Retinal pigment epithelial cell (primary cell): ENCODE measurements around a stretch of chr17.

DNA sequence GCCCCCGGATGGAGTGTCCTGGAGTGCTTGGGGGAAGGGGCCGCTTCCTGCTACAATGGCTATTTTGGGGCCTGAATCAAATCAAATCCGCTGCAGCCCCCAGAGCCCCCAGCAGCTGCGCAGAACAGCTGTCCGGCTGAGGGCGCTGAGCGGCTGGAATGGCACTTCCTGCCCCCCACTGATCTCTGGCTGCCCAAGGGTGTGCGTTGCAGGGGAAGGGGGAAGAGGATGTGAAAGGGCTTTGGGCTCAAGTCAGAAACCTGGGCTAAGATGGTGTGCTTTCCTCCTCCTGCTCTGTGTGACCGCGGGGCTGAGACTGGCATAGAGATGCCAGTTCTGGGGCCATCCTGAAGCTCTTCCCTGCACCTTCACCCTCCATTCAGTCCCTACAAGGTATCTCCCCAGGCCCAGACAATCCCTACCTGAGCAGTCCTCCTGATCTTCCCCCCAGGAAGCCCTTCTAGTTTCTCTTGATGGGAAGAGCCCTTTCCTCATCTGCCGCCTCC lies 24.4 kb upstream of the PHB1 start:
- RRBS = 5% methylated on average over 1 of the region's 11 CpGs

DNA sequence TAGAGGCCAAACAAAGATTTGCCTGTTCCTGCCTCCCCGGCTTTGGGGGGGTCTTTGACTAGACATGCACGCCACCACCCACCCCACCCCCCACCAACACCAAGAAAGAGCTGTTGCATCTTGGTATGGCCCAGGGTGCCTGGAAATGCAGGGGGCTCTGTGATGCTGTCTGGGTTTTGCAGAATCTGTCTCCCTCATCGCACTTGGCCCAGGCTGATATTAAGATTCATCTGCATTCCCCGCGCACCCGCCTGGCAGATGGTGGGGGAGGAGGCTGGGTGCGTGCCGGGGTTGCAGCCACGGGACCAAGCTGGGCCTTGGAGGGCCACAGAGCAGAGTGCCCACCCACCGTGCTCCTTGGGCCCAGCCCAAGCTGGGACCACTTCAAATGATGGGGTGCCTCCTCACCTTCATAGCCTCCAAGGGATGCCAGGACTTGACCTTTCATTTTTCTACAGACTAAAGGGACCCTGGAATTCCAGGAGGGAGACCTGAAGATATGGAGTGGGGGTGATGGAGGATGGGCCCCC lies 1.2 kb upstream of the NXPH3 start:
- RRBS = 2% methylated on average over 1 of the region's 10 CpGs

DNA sequence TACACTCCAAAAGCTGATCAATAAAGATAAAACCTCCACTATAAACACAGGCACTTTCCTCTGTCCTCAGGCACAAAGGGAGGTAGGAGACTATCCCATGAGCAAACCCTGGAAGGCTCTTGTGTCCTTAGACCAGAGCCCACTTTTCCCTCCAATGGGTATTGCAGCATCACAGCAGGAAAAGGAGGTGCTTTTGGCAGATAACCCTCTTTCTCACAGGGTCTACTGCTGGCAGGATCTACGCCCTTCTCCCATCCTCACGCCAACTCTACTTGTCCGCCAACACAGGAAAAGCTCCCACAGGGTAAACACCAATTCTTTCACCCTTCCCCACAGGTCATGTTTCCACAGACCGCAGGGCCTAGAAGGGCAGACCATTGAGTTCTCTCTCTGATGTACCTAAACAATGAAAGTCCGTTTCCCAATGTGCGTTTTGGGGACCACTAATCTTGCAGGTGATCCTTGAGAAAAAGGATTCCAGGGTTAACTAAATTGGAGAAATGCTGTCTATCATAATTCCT lies 28.8 kb downstream of the NXPH3 start:
- RRBS = no CpG with 5 or more reads among the region's 6 CpGs

GRCh38 chr17:49746669-49747080 lies 17.3 kb downstream of the FAM117A start:
- RRBS = no CpG with 5 or more reads among the region's 6 CpGs

- RRBS = no CpG with 5 or more reads among the region's 16 CpGs
Measured at GRCh38 chr17:50064330-50064978, 8.5 kb downstream of the ITGA3 start.

DNA sequence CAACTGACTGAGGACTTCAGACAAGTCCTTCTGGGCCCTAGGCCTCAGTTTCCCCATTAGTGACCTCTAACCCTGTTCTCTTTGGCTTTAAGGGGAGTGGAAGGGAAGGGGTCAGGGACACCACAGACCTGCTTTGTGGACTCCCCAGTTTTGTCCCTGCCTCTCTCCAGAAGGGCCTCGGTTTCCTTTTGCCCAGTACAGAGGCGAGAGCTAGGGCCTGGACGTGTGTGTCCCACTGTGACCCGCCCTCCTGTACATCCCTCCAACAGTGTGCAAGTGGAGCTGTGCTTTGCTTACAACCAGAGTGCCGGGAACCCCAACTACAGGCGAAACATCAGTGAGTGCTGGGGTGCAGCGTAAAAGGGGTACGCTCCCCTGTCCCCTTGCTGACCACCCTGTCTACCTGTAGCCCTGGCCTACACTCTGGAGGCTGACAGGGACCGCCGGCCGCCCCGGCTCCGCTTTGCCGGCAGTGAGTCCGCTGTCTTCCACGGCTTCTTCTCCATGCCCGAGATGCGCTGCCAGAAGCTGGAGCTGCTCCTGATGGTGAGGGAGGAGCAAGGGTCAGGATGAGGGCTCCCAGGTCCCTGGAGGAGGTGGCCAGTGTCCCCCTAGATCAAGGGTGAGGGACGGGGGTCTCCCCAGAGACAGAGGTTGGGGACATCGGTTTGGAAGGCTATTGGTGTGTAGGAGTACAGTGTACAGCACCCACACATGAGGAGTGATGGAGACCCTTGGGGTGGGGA lies 19.5 kb downstream of the ITGA3 start:
- RRBS = no CpG with 5 or more reads among the region's 20 CpGs

GRCh38 chr17:50101406-50102662 lies 6.7 kb downstream of the PDK2 start:
- RRBS = 1% methylated on average over 1 of the region's 23 CpGs

DNA sequence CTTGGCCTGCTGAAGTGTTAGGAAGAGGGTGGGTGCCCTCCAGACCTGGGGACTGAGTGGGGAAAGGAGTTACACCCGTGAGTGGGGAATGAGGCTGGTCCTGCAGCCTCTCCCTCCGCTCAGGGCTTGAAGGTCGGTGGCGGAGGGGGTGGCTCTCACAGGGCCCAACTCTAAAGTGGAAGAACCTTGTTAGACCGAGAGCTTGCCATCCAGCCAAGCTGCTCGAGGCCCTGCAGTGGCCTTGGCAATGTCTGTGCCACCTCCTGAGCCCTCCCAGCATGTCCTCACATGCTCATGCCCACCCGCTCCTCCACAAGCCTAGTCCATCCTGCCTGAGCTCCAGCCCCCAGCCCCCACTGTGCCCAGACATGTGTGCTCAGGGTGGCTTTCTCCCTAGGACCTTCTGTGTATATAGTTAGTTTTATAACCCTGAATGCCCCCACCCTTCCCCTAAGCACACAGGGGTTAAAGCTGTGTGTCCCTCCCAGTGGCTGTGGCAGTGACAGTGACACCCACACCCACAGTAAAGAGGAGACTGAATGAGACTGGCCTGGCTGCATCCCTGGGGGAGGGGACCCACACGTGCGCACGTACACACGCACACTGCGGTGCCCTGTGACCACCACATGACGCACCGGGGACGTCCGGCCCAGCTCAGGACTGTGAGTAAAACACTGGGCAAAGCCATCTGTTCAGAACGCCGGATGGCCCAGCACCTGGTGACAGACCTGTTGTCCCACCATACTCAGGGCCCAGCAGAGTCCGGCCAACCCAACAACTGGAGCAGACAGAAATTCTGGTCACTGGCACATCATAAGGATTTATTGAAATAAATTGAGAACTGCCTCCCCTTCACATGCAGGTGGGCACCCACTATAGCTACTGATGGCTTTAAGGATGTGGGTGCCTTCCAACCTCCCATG lies 15.6 kb downstream of the PDK2 start:
- RRBS = 45% methylated on average over 3 of the region's 19 CpGs

- RRBS = no CpG with 5 or more reads among the region's 6 CpGs
Measured at GRCh38 chr17:50132057-50132762, 2.2 kb upstream of the SAMD14 start.

DNA sequence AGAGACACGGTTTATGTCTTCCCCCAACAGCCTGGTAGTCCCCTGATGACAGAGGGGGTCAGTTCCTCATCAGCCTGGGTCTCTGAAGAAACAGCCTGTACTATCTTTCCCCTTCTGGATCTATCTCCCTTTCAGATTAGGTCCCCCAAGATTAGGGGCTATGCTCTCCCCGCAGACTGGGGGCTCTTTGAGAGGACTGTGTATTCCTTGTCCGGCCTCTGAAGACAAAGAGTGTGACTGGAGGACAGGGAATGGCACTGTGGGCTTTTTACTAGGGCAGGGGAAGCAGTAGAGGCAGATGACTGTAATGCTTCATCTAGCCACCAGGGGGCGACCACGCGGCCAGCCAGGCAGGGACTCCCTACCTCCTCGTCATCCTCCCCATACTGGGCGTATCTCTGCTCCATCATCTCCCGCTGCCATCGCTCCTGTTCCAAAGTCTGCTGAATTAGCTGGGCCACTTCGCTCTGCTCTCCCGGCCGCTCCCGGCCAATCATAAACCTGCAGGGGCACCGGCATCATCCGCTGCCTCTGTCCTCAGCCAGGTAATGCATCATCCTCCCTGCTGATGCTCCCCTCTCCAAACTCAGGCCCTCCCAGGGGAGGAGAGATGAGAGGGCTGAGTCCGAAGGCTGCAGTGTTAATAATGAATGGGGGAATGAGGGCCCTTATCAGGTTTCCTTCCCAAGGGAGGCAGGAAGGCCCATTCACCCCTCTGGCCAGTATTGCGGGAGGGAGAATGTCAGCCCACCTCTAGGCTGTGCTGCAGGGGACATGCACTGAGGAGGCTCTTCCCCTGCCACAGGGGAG lies 10.0 kb upstream of the SAMD14 start:
- RRBS = no CpG with 5 or more reads among the region's 18 CpGs

DNA sequence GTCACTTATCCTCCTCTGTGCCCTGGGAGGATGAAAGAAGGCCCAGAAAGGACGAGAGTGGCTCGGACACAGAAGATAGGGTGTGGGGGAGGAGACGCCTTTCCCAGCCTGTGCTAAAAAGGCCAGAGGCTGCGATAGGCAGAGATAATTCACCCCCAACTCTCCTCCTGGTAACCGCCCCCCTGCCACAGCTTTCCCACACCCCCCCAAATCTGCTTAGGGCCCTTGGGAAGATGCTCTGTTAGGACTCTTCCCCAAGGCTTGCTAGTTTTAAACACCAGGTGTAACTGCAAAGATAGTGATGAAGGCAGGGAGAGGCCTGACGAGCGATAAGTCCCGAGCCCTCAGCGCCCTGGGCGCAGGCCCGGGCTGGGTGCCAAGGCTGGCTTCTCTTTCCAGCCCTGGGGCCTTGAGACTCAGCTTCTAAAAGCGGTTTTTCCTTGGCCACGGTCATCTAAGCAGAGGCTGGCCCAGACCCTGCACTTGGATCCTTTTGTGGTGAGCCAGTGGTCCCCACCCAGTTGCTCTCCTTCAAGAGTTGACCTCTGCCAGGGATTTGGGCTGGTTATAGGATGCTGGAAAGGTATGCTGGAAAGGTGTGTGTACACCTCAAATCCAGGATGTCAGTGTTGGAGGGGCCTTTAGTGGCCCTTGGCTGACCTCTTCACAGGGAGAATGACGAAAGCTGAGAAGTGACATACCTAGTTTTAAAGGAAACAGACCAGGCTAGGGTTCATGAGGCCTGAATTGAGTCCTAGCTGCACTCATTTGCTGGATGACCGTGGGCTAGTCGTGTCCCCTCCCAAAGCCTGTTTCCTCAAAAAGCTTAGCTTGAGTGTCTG lies 3.4 kb upstream of the PPP1R9B start:
- RRBS = no CpG with 5 or more reads among the region's 16 CpGs

- RRBS = no CpG with 5 or more reads among the region's 3 CpGs
Measured at GRCh38 chr17:50175833-50176269, 10.0 kb downstream of the SGCA start.

- RRBS = no CpG with 5 or more reads among the region's 20 CpGs
Measured at GRCh38 chr17:50180982-50181896, 15.4 kb downstream of the SGCA start.

DNA sequence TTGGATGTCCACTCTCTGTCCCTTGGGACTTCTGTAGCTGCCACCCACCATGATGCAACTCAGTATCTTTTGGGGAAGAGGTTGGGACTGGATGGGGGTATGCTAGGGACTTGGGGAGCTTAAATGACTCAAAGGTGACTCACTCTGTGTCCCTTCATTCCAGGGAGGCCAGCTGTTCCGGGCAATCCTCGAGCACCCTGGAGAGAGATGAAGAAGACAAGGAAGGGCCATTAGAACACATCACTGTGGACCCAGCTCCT lies 4.6 kb downstream of the COL1A1 start:
- RRBS = no CpG with 5 or more reads among the region's 2 CpGs

GRCh38 chr17:50205347-50205922 lies 4.0 kb upstream of the COL1A1 start:
- RRBS = no CpG with 5 or more reads among the region's 8 CpGs

GRCh38 chr17:50209291-50210113 lies 8.1 kb upstream of the COL1A1 start:
- RRBS = no CpG with 5 or more reads among the region's 17 CpGs

GRCh38 chr17:50211552-50212139 lies 10.2 kb upstream of the COL1A1 start:
- RRBS = no CpG with 5 or more reads among the region's 7 CpGs

- RRBS = no CpG with 5 or more reads among the region's 6 CpGs
Measured at GRCh38 chr17:50220157-50220634, 18.8 kb upstream of the COL1A1 start.

DNA sequence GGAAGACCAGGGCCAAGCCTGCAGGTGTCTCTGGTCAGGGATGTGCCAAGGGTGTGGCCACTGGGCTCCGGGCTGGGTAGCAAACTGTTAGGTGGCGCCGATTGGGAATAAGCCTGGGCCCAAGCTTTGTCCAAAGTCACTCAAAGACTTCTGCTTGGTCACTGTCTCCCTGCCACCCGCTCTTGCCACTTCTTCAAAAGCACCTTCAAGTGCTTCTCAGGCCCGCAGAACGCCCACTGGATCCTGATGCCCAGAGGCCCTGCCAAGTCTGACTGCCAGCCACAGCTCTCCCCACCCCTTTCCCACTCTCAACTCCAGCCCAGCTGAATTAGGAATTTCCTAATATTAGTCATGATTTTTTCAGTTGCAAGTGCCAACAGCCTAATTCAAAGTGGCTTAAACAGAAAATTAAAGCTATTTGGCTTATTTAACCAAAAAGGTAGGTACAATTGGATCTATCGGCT lies 20.7 kb upstream of the COL1A1 start:
- RRBS = no CpG with 5 or more reads among the region's 7 CpGs